Pulmonary artery (tissue), 1 donor: ENCODE measurements around a stretch of chr2.

- PRO-cap, result no peak
Measured at GRCh38 chr2:55339166-55339913, 70.3 kb upstream of the MTIF2 start.

DNA sequence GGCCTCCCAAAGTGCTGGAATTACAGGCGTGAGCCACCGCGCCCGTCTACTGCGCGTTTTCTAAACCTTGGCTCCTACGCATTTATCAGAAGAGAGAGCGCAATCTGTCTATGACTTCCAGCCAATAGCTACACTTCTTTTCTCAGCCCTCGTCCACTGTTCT lies 278 bp upstream of the CFAP36 start:
- PRO-cap, result bidirectional peak, plus-strand start outside the sequence, minus-strand start at position 60 of the sequence

- PRO-cap, result no peak
Measured at GRCh38 chr2:55618343-55618609, 854 bp upstream of the PPP4R3B start.

DNA sequence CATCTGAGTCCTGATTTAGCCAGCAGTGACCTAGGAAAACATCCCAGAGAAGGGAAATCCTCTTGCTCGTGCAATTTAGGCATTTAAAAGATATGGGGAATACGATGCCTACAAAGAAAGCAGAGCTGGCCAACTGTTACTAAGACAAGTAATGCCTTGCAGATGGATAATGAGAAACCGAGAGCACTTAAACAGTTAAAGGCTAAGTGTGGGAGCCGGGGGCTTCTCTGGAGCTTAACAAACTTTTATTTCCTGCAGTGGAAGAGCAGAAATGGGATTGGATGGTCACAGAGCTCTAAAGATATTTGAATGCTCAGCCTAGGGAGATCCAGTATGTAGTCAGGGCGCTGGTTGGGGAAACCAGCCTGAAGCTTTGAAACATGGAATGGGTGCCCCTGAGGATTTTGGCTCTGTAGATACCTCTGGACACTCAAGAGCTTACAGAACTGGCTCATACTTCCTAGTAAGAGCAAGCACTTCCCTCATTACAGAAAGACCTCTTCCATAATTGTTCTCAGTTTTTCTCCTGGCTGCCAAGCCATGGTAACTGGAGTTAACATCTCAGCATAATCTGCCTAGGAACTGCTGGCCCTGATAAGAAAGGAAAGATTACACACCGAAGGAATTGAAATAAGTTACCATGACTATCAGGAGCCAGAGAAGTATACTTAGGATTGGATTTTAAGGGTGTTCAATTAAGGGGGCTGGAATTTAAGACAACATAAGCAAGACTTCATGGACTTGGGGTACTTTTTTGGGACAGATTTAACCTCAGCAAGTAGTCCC lies 8.7 kb upstream of the PPP4R3B start:
- PRO-cap, result no peak

DNA sequence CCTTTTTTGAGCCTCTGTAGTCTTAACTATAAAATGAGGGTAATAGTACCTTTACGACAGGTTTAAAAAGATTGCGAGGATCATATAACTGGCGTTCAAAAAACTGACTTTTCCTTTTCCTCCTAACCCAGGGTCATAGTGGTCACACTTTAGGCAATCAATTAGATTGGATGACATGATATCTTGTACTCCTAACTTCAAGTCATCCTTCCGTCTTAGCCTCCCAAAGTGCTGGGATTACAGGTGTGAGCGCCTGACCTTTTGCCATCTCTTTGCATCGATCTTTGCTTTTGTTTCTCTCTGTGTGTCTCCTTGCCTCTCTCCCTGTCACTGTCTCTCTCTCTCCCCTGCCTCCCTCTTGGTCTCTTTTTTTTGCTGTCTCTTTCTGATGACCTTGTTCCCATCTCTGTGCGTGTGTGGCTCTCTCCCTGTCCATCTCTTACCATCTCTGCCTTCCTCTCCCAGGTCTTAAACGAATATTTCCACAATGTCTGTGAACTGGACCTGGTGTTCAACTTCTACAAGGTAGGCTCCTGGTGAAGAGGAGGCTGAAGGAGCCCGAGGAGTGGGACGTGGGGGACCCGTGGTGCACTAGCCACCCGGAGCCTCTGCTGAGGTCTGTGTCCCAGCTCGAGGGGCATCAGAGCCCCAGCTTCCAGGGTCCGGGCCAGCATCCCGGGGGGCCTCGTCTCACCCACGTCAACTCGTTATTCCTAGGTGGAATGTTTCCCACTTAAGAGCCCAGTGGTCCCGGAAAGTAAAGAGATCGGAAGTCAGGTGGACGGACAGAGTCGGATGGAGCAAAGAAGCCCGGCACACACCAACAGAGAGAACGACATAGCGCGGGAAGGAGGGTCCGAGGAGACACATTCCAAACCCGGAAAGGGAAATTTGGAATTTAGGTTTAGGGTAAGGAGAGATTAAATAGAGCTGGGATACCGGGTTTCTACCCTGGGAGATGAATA lies 725 bp downstream of the PNPT1 start:
- PRO-cap, result no peak

GRCh38 chr2:55779362-55780108 lies 85.9 kb upstream of the PNPT1 start:
- PRO-cap, result no peak

GRCh38 chr2:58117750-58118648 lies 71.4 kb downstream of the VRK2 start:
- PRO-cap, result no peak

GRCh38 chr2:59885595-59885942 lies 667.9 kb downstream of the BCL11A start:
- PRO-cap, result no peak

GRCh38 chr2:60316275-60316757 lies 237.1 kb downstream of the BCL11A start:
- PRO-cap, result no peak

DNA sequence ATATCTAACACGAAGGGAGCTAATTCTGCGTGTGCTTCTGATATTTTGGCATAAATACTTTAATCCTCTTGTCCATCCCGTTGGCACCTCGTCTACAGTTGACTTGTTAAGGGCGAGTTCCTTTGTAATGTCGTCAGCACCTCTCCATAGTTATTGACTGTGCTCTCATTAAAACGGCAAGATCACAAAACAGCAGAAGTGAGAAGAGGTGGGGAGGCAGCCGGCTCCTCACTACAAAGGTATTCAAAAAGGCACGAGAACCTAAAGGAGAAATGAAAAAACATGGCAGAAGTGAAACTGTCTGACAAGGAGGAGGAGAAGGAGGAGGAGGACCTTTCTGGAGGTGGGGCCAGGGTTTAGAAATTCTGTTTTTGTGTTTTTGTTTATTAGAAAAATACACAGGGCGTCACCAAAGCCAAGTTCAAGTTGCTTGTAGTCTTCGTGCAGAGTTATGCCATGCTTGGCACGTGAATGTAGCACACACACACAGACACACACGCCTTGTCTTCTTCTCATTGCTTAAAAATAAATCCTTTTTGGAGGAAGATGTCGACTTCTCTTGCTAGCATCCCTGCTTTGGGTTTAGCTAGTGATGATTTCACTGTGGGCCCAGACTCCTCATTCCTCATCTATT lies 235.5 kb downstream of the BCL11A start:
- PRO-cap, result no peak

DNA sequence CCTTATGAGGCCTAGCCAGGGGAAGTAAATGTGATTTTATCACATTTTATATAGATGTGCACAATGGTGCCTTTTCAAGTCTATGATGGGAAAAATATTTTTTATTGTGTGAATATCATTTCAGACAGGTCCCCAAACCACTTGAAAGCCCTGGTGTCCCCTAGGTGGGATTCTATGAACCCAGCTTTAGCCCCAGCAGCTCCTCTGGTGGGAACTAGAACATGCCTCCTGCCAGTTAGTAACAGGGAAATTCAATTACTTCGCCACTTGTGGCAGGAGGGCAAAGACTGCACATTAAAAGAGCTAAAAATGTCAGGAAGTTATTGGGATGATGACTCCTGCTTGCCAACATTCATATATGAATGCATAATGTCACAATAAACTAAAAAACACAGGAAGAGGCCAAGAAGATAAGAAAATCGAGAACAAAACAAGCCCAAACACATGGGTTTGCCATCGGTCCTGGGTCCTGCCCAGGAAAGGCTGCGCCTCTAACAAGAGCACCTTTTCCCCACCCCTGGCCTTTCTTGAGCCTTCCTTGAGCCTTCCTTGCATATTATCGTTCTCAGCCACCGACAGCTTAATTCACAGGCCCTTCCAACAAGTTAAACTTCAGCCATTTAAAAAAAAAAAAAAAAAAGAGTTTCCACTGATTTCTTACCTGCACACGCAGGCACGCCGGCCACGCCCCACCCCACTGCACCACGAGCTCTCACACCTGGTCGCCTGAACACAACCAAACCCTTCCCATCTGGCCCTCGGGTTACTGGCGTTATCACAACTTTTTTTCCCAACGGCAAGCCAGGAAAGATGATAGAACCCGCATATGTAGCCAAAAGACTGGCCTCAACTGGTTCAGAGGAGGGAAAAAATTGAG lies 23.5 kb downstream of the BCL11A start:
- PRO-cap, result no peak

GRCh38 chr2:60804396-60804864 lies 48.4 kb downstream of the PAPOLG start:
- PRO-cap, result no peak

GRCh38 chr2:60839259-60839890 lies 42.0 kb upstream of the REL start:
- PRO-cap, result no peak

- PRO-cap, result no peak
Measured at GRCh38 chr2:60881886-60882332, 535 bp downstream of the REL start.

DNA sequence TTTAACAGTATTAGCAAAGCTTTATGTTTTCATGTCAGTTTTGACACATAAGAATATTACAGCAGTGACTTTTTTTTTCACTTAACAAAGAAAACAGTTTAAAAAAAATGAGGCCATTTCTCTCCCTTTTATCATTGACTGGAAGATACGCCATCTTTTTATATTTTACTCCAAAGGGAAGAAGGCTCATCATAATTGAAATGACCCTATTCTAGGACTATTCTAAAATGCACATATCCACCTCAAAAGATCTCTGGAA lies 11.6 kb upstream of the PEX13 start:
- PRO-cap, result no peak

- PRO-cap, result no peak
Measured at GRCh38 chr2:61012206-61012645, 5.3 kb upstream of the PEX13 start.

GRCh38 chr2:61178176-61178718 lies 16.3 kb downstream of the C2orf74 start:
- PRO-cap, result no peak

DNA sequence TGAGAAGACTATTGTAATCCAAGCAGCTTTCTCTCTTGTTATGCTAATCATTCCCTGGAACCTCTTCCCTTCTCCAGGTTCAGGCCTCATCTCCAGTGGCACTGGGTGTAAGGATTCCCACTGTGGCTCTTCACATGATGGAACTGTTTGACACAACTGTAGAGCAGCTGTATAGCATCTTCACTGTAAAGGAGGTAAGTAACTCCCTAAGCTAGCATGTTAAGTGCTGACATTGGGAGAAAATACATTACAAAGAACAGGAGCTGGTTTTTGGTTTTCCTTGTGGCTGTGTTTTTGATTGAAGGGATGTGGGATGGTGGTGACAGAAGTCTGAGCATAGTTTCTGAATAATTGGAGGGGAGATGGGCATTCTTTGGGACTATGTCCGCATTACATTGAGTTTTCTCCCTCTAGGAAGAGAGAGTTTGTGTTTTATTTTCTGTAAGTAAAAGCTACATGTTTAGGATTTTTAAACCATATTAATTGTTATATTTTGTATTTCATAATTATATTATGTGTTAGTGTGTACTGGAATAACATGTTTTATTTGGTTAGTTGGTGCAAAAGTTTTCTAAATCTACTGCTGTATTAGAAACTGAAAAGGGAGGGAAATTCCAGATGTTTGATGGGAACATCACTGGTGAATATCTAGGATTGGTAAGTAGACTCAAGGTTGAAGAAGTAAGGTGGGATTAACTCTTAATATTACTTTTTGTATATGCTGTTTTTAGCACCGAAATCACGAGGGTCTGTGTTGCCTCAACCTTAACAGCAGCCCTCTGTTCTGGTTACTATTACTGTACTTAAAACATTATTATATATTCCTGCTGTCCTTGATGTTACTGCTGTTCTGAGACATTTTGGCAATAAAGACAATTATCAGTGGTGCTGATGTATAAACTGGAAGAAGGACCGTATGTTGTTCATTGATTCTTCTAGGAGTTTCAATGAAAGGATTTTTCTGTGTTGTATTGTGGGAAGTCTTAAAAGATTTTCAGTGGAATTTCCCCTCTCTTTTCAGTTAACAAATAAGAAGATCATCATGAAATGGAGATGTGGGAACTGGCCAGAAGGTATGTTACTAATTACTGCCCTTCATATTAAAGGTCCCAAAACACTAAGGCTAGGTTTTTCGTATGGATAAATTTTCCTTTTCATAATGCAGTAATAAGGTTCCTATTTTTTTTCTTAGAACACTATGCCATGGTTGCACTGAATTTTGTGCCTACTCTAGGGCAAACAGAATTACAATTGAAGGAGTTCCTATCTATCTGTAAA lies 23.9 kb downstream of the C2orf74 start:
- PRO-cap, result no peak

DNA sequence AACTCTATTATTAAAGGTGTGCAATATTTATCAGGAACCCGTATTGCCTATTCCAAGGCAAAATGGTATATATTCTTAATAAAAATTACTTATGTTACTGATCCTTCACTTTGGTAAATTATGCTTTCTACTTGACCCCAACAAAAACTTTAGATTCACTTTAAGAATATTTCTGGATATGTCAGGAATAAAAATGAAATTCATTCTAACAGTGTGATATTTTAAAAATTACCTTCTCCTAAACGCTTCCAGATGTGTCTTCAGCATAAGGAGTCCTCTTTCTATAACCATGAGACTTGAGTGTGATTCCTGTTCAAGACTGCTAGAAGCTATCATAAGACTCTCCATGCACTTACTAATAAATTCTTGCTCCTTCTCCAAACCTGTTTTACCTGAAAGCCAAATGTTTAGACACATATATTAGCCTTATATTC lies 152.4 kb downstream of the C2orf74 start:
- PRO-cap, result no peak

GRCh38 chr2:61471884-61472340 lies 1.0 kb upstream of the USP34 start:
- PRO-cap, result no peak